Hematopoietic multipotent progenitor cell (in vitro differentiated cells): ENCODE measurements around the genes EHD2, CARD8 and ODAD1.

- CAGE, long polyA plus RNA: no peak
These were observed 4.8 kb downstream of the MEIS3 start for GRCh38 chr19:47414409-47415119.

DNA sequence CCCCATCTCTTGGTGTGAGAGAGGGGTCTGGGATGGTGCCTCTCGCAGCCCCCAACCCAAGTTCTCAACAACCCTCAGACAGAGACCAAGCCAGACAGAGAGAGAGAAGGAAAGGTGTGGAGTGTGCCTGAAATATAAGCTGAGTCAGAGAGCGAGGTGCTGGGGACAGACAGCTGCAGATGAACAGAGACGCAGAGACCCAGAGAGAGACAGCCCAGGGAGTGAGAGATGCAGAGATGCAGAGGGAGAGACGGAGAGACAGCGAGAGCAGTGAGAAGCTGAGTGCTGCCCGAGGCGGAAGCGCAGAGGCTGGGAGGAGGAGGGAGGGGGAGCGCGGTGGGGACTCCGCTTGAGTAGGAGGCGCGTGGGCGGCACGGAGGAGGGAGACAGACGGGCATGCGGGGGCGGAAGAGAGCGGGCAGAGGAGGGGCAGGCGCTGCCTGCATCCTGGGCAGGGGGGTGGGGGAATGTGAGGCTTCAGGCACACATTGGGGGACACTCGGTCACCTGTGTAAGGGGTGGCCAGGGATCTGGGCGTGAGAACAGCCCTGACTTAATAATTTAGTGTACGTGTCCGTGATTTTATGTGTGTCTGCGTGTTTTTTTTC lies 25.8 kb downstream of the SLC8A2 start:
- CAGE, long polyA plus RNA: no peak

GRCh38 chr19:47479801-47480113 lies 4.3 kb downstream of the KPTN start:
- CAGE, long polyA plus RNA: no peak

DNA sequence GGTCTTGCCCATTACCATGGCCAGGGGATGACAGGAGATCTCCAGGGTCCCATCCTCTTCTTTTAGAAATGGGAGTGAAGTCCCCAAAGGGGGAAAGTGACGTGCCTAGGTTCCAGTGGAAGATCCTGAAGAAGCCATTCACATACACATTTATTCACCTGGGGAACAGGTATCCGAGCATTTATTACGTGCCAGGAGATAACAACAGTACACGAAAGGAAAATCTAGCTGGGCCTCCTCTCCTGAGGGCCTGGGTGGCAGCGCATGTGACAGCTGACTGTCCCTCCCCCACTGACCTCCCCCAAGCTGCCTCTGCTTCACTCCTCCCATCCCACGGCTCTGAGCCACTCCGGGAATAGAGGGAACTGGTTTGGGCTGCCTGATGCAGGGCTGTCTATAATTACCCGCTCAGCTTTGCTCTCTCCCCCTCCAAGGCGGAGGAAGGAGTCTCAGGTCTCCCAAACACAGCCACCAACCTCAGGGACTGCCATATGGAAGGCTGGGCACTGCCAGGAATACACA lies 8.0 kb downstream of the NAPA start:
- CAGE, long polyA plus RNA: no peak

GRCh38 chr19:47613198-47613646 lies 4.3 kb downstream of the BICRA start:
- CAGE, long polyA plus RNA: no peak

GRCh38 chr19:47644630-47645502 lies 35.9 kb downstream of the BICRA start:
- CAGE, long polyA plus RNA: no peak

DNA sequence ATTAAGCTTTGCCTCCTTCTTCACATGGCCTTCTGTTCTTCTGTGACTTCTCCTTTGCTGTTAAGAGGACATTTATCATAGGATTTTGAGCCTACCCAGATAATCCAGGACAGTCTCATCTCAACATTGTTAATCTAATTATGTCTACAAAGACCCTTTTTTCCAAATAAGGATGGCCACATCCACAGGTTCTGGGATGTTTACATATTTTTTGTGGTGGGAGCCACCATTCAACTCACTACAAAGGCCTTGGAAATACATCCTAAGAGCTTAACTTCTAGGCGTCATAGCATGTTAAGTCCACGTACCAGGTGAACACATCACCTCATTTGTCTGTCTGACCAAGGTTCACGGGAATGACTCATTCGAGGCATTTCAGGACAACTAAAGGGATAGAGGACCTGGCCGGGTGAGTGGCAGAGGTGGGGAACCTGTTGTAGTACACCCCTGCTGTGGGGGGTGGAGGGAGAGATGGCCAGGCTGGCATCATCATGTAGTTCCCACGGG lies 51.4 kb downstream of the BICRA start:
- CAGE, long polyA plus RNA: no peak

GRCh38 chr19:47694811-47695853 lies 18.1 kb upstream of the EHD2 start:
- CAGE, long polyA plus RNA: no peak

DNA sequence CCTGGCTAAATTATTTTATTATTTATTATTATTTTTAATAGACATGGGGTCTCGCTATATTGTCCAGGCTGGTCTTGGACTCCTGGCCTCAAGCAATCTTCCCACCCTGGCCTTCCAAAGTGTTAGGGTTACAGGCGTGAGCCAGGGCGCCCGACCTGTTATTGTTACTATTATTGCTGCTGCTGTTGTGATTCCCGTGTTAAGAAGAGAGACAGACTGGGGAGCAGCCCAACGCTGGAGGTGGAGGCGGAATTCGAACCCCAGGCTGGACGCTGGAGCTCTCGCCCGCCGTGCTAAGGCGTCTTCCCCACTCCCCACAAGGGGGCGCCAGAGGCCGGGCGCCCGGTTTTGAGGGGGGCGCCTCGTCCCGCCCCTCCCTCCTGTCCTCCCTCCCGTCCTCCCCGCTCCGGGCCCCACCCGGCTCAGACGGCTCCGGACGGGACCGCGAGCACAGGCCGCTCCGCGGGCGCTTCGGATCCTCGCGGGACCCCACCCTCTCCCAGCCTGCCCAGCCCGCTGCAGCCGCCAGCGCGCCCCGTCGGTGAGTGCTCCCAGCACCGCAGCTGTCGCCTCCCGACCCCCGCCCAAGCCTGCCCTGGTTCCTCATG lies at the start of gene EHD2:
Gene EHD2 (plus strand): TSS at position 425 of the 608 bp plus-strand sequence.
- CAGE, long polyA plus RNA: start-site peak on the plus strand centred at position 423 of the sequence, 8 bp wide, 193 reads

- CAGE, long polyA plus RNA: no peak
These were observed 11.8 kb downstream of the NOP53 start for GRCh38 chr19:47756967-47757797.

DNA sequence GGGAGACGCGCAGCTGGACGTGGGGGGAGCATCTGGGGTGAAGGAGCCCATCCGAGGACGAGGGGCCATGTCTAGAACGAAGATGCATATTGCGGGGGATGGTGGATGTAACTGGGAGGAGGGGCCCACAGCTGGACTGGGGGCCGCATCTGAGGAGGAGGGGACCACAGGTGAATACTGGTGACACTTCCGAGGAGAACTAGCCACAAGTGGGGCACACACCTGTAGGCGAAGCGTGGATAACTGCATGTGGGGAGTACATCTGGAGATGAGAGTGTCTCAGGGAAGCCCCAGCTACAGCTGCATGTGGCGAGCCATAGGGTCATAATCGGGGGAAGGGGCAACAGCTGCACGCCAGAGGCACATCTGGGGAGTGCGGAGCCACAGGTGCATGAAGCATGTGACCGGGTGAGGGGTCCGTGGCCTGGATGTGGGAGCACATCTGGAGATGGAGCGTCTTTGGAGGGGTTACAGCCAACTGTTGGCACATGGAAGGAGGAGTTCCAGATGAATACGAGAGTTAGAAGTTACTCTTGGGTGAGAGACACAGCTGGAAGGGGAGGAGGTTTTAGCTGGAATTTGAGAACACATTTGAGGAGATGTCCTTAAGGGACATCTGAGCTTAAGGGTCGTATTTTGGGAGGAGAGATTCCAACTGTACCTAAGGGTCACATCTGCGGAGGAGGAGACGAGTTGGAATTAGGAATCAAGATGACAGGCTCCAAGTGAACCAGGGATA lies 548 bp downstream of the ZSWIM9 start:
- CAGE, long polyA plus RNA: no peak

DNA sequence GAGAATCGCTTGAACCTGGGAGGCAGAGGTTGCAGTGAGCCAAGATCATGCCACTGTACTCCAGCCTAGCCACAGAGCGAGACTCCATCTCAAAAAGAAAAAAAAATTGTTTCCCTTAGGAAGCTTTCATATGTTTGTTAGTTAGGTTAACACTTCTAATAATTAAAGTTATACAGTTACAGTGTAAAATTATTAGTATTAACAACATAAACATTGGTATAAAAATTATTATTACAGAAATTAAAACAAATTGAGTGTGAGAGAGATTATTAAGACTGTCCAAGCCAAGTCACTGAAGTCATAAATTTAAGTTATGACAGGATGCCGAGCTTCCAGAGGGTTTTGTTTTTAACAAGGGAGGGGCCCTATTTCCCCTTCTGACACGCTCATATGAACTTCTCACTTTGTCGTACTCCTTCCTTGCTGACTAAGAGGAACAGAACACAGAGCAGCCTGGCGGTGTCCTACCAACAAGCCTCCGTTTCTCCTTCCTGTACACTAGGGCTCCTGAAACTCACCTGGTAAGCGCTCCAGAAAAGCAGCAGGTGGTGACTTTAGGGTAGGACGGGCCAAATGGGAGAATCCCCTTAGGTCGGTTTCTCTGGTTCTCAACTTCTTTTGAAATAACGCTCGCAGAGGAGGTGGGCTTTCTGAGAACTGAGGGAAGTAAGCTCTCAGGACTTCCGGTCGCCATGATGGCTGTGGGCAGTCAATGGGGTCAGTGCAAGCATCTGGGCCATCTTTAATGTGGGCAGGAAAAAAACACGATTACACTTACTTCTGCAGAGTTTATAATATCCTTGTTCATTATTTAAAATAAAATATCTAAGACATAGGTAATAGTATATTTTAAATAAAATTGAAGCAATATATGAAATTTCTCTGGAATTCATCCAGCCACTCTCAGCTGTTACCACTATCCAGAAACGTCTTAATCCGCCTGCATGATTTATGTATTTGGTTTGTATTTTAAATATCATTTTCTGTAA lies at the start of gene CARD8:
Gene CARD8 (minus strand): TSS at position 639 of the 989 bp plus-strand sequence.
- CAGE, long polyA plus RNA: start-site peak on the plus strand centred at position 432 of the sequence, 35 bp wide, 106 reads

DNA sequence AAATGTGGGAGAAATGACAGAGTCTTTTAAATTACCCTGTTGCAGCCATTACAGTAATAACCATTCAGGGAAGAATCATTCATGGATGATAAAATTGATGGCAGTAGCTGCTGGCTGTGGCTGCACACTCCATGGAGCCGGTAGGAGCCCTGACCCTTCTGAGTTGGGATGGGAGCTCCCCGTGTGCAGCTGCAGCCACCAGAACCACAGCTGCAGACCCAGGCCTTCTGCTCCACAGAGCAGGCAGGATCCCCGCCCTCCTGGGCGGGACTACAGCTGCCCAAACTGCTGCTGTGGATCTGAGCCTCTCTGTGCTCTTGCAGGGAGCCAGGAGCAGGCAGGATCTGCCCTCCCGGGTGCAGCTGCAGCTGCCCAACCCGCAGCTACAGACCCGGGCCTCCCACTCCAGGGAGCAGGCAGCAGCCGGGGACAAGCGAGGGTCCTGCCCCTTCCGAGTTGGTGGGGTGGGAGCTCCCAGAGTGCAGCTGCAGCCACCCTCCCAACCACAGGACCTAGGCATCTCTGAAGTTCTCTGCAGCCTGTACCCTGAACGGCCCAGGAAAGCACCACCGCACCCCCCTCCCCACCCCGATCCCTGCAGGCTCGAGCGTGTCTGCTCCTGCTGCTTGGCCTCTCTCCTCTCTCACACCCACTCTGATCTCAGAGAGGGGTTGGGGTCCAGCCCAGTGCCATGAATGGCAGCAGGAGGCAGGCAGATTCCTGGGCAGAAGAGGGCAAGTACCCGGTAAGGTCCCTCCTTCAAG lies 13.1 kb downstream of the ODAD1 start:
- CAGE, long polyA plus RNA: no peak

DNA sequence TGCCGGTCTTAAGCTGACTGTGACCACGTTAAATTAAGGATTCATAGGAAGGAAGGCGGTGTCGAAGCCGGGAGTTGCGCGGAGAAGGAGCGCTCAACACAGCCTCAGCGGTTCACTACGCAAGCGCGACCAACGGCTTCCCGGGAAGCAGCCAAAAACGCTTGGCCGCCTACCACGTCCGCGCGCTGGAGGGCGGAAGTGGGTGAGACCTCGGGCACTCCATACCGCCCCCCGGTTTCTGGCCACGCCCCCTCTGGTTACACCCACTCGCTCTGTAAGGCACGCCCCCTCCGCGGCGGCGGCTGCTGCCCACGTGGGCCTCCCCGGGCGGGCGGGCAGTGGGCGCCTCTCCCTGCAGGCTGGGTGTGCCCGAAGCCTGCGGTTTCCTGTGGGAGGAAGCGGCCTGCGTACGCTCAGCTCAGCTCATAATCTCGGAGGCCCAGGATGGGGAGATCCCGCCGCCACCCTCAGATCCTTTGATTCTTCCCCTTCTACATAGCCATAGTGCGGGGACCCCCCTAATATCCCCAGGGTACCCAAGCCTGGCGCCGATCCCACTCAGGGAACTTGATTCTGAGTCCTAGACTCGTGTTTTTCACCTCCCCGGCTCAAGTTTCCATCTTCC lies at the start of gene ODAD1:
Gene ODAD1 (minus strand): TSS at position 196 of the 625 bp plus-strand sequence.
- CAGE, long polyA plus RNA: no peak

DNA sequence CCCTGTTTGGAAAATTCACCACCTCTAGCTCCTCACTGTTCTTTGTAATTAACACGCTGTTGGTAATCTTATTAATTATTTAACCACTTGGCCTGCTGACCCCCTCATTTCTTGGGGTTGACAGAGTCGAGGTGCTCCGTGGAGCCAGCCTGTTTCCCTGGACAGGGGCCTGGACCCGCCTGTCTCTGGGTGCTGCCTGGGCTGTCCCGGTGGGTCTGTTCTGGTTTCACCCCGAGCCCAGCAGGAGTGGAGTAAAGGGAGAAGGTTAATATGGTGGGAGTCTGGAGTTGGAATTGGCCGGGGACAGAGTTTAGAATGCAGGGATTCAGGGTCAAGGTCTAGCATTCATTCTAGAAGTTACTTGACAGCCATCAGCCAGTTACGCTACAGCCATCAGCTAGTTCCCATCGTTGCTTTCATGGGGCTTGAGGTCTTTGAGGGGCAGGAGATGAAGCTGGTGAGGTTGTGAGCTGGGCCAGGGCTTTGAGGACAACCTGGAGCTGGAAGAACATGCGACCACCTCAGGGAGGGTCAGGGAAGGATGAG lies 10.2 kb downstream of the CYTH2 start:
- CAGE, long polyA plus RNA: no peak

DNA sequence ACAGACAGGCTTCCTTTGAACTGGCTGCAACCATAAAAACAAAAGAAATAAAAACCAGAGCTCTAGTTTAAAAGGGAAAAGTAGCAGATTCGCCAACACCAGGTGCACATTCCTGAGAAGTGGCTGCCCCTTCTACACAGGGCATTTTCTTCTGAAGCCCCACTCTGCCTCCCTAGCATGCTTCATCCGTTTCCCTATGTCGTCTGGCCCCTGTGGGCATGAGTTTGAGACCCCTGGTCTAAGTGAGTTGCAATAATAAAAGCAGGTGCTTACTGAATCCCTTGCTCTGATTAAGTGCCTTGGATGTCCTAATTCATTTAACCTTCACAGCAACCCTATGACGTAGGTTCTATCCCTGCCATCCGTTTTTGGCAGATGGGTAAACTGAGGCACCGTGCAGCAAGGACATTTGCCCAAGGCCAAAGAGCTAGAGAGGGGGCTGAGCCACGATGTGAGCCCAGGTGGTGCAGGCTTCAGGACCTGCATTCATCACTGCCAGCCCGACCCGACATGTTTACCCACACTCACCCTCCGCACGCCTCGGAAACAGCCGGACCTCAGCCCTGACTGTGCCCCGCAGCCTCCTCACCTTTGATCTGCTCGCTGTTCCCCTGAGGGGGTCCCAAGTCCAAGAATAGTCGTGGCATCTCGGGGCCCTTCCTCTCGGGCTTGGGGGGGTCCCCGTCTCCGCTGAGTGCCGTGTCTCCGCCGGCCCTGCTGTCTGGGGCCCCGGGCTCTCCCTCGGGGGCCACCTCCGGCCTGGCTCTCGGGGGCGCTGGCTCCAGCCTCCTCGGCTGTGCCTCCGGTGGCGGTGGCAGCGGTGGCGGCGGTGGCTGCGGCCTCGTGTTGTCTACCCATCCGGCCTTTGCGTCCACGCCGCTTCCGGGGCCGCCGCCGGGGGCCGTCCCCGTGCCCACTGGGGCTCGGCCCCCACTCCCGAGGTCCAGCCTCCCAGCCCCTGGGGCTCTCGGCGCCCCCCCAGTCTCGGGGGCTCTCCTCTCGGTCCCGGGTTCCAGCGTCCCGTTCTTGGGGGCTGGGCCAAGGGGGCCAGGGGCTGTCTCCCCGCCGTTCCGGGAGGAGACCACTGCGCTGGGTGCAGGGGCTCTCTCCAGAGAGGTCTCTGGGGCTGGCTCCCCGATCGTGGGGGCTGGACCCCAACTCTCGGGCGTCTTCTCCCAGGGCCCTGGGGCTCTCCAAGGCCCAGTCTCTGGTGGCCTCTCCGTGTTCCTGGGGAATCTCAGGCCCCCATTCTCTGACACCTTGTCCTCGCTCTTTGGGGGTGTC lies 14.4 kb downstream of the LMTK3 start:
- CAGE, long polyA plus RNA: no peak

- CAGE, long polyA plus RNA: no peak
These were observed 1.3 kb upstream of the LMTK3 start for GRCh38 chr19:48512952-48513313.

GRCh38 chr19:48554120-48554969 lies 2.4 kb downstream of the SULT2B1 start:
- CAGE, long polyA plus RNA: no peak

- CAGE, long polyA plus RNA: no peak
These were observed 734 bp downstream of the FAM83E start for GRCh38 chr19:48614137-48614547.

- CAGE, long polyA plus RNA: no peak
These were observed 6.4 kb downstream of the DBP start for GRCh38 chr19:48630671-48631289.